HT-29 (cell line): ENCODE data around the gene IZUMO4.

GRCh38 chr19:1606259-1606486 is 911 bp upstream of the UQCR11 start:
- RAMPAGE, long total RNA = no peak

- RAMPAGE, long total RNA = no peak
Observed at GRCh38 chr19:1727507-1728039, 25.7 kb upstream of the ONECUT3 start.

GRCh38 chr19:1769835-1770096 is 16.5 kb downstream of the ONECUT3 start:
- RAMPAGE, long total RNA = no peak

DNA sequence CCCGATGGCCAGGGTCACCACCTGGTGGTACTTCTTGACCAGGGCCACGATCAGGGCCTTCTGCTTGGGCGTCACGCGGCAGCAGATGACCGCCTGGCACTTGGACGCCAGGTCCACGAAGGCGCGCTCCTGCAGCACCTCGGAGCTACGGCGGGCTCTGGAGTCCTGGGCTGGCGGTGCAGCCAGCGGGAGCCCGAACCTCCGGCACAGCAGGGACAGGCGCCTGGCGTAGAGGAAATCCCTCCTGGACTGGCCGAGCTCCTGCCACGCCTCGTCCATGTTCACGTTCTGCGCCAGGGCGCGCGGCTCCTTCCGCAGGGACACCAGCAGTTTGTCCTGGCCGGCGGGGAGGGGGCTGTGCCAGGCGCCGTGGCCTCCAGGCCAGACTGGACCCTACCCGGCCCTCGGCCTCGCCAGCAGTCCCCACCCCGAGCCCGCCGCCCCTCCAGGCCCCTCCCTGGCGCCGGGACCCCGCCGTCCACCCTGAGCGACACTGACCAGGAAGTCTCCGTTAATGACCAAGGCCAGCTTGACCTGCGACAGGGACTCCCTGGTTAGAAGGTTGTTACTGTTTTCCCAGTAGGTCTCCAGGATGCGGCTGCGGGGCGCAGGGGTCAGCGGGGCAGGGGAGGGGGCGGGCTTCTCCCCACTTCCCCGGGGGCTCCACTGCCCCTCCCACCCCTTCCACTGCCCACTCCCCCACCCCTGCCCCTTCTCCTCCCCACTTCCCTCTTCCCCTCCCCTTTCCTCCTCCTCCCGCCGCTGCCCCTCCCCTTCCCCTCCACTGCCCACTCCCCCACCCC is 22.5 kb downstream of the ATP8B3 start:
- RAMPAGE, long total RNA = no peak

DNA sequence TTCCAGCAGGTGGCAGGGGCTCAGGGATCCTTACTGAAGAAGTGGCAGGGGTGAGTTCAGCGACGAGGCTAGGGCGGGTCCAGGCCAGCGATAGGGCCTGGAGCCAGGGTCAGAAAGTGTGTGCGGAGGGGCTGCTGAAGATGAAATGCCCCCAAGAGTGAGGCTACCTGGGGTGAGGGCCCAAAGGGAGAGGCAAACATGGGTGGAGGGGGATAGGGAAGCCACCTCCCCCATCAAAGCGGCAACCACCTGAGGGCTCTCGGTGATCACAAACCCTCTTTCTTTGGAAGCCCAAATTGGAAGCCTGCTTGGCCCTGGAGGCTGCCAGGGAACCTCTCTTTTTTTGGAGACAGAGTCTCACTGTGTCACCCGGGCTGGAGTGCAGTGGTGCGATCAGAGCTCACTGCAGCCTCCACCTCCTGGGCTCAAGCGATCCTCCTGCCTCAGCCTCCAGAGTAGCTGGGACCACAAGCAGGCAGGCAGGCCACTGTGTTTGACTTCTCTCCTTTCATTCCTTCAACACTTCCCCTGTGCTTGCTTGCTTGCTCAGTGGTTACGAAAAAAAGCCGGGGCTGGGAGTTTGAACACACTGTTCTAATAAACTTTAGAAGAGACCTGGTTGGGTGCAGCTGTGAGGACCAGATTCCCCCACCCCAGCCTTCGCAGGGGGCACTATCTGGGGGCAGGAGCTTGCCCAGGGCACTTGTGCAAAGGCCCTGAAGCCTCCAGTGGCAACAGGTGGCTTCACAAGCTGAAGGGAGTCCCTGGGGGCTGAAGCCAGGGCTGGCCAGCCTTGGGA is 1.4 kb upstream of the ATP8B3 start:
- RAMPAGE, long total RNA = no peak

GRCh38 chr19:1819987-1820545 is 8.0 kb upstream of the ATP8B3 start:
- RAMPAGE, long total RNA = no peak

- RAMPAGE, long total RNA = no peak
Observed at GRCh38 chr19:1827611-1828223, 15.6 kb upstream of the ATP8B3 start.

GRCh38 chr19:1859872-1860408 is 3.4 kb downstream of the KLF16 start:
- RAMPAGE, long total RNA = no peak

DNA sequence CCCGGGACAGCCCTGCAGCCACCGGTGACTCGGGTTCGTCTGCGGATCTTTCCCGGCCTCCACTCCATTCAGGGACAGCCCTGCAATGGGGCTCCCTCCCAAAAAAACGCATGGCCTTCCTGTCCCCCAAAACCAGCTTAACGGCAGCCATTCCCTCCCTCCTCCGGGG is 2.9 kb downstream of the KLF16 start:
- RAMPAGE, long total RNA = no peak

DNA sequence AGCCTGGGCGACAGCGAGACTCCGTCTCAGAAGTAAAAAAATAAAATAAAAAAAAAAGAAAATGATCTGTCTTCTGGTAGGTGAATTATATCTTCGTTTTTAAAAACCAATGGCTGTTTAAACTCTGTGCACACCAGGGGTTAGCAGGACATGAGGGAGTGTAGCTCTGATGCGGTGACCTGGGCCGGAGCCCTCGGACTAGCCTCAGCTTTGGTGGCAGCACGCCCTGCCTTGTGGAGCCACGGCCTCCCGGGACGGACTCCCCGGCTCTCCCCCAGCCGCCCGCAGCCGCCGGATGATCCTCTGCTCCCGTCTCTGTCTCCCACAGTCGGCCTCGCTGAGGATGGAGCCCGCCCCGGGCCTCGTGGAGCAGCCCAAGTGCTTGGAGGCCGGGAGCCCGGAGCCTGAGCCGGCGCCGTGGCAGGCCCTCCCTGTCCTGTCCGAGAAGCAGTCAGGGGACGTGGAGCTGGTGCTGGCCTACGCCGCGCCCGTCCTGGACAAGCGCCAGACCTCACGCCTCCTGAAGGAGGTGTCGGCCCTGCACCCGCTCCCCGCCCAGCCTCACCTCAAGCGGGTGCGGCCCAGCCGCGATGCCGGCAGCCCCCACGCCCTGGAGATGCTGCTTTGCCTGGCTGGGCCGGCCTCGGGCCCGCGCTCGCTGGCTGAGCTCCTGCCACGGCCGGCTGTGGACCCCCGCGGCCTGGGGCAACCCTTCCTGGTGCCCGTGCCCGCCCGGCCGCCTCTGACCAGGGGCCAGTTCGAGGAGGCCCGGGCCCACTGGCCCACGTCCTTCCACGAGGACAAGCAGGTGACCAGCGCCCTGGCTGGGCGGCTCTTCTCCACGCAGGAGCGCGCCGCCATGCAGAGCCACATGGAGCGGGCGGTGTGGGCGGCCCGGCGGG is 6.8 kb downstream of the ADAT3 start:
- RAMPAGE, long total RNA = no peak

DNA sequence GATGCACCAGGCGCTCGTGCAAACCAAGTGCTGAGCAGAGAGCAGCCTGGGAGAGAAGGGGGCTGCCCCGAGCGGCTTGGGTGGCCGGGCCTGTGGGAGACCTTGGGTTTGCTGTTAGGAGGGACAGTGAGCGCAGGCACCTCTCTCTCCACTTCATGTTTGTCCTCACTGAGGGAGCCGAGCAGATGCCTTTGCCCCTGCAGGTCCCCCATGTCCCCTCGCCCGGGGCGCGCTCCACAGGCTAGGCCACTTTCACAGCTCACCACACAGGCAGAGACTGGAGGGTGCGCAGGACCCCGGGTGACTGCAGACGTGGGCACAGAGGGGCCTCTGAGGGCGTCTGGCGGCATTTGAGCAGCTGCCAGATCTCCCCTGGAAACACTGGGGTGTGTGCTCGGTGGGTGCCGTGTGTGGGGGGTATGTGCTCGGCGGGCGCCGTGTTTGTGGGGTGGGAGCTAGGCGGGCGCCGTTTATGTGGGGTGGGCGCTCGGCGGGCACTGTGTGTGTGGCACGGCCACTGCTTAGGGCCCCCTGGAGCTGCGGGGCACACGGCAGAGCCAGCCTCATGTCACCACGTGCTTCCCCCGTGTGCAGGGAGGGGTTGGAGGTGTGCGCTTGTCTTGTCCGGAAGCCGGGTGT is 16.5 kb downstream of the CSNK1G2 start:
- RAMPAGE, long total RNA = no peak

GRCh38 chr19:2039418-2039975 is 11.5 kb downstream of the MKNK2 start:
- RAMPAGE, long total RNA = no peak

GRCh38 chr19:2046031-2046995 is 4.7 kb downstream of the MKNK2 start:
- RAMPAGE, long total RNA = no peak

- RAMPAGE, long total RNA = no peak
Observed at GRCh38 chr19:2083253-2083830, 12.8 kb downstream of the MOB3A start.

DNA sequence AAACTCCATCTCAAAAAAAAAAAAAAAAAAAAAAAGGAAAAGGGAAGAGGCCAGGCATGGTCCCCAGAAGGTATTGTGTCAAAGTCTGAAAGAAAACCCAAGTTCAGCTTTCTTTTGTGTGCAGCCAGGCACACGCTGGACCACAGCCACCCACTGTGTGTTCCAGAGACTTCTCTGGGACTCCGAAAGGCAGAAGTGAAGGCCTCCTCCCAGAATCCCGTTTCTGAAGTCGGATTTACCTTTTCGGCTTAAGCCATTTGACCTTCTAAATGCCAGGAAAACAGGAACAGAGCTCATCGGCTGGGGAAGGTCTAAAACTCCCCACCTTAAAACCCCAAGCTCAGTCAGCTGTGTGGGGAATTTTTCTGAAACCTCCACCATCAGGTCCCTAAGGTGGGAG is 3.4 kb downstream of the MOB3A start:
- RAMPAGE, long total RNA = no peak

- RAMPAGE, long total RNA = no peak
Observed at GRCh38 chr19:2096831-2097076, at the start of gene IZUMO4. Gene IZUMO4 (plus strand): TSS chr19:2096915.

GRCh38 chr19:2114015-2114586 is 17.4 kb downstream of the IZUMO4 start:
- RAMPAGE, long total RNA = no peak

DNA sequence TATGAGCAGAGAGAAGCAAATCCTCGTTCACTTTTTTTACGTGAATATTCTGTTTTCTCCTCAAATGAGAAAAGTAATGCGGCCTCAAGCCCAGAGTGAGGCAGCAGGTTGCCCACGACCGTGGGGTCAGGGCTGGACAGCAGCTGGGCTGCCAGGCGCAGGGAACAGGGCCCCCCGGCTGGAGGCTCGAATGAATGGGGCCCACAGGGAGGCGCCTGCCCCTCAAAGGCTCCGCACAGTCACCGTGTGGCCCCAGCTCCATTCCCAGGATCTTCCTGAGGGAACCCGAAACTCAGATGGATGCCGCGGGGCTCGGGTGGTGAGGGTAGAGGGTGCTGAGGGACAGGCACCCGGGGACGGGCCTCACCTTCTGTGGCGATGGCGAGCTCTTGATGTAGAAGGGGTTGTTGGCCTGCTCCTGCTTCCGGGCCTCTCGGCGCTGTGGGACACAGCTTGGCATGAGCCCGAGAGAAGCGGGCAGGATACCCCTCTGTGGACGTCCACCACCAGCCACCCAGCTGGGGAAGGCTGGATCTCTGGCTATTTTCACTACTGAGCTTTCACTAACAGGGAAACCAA is 19.2 kb downstream of the IZUMO4 start:
- RAMPAGE, long total RNA = no peak

- RAMPAGE, long total RNA = no peak
Observed at GRCh38 chr19:2122719-2123651, 26.3 kb downstream of the IZUMO4 start.

GRCh38 chr19:2130316-2131133 is 20.8 kb downstream of the AP3D1 start:
- RAMPAGE, long total RNA = no peak